ENCODE data around the genes MEIOSIN, SIX5 and PPP5C.

- PRO-cap, 5 experiments = peak in 1 of 5 experiments; most common plus-strand start chr19:45645763 (in 1)
- RAMPAGE, long total RNA, 2 experiments = no peak in any of the 2 experiments
- RRBS = 12% methylated on average over 16 of the region's 45 CpGs
Measured at GRCh38 chr19:45645202-45645905, 6.2 kb upstream of the EML2 start.

GRCh38 chr19:45688343-45688651 lies 3.5 kb downstream of the SNRPD2 start:
- PRO-cap, 5 experiments = no peak in any of the 5 experiments
- RAMPAGE, long total RNA, 2 experiments = no peak in any of the 2 experiments
- RRBS = no CpG with 5 or more reads among the region's 7 CpGs

- PRO-cap, 5 experiments = no peak in any of the 5 experiments
- RAMPAGE, long total RNA, 2 experiments = no peak in any of the 2 experiments
- RRBS = under 1% methylated on average over 5 of the region's 27 CpGs
Measured at GRCh38 chr19:45715818-45717129, 14.4 kb downstream of the FBXO46 start.

GRCh38 chr19:45733241-45733691 lies at the start of gene MEIOSIN:
Gene MEIOSIN, plus strand, starts transcription at chr19:45733439.
- PRO-cap, 5 experiments = no peak in any of the 5 experiments
- RAMPAGE, long total RNA, 2 experiments = no peak in any of the 2 experiments
- RRBS = 94% methylated on average over 11 of the region's 46 CpGs

DNA sequence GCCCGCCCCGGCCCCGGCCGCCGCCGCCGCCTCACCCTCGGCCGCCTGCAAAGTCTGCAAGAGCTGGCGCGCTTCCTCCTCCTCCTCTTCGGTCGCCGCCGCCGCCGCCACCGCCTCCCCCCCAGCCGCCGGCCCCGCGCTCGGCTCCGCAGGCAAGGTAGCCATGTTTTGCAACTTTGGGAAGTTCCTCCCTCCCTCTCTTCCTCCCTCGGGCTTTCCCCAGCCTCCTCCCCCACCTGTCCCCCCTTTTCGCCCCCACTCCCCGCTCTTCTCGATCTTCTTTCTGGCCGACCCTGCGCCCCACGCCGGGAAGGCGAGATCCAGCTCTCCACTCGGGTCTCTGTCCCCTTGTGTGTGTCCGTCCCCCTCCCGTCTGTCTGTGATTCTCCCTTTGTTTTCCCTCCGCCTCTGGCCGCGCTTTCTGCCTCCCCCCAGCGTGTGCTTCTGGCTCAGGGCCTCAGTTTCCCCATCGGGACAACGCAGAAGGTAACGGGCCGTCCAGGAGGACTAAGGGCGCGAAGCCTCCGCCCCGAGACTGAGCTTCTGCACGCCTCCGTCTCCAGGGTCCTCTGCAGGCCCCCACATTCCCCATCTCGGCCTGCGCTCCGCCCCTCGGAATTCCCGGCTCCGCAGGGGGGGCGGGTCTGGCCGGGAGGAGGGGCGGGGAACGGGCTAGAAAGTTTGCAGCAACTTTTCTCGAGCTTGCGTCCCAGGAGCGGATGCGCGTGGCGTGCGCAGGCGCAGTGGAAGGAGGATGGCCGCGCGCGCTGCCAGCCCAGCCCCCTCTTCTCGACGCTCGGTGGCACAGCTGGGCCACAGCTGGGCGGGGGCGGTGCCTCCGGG lies at the start of gene SIX5:
TSS of gene SIX5 (minus strand) at position 573 of the 843 bp plus-strand sequence.
- PRO-cap, 5 experiments = peak in 5 of 5 experiments; most common plus-strand start position 274 of the sequence (in 1); most common minus-strand start position 375 of the sequence (in 3)
- RAMPAGE, long total RNA, 2 experiments = start-site peak on the minus strand in 1 of 2 experiments, centred at position 595 of the sequence, 70 to 114 reads per replicate
- RRBS = 6% methylated on average over 2 of the region's 78 CpGs

- PRO-cap, 5 experiments = peak in 3 of 5 experiments; most common minus-strand start chr19:45782948 (in 3)
- RAMPAGE, long total RNA, 2 experiments = no peak in any of the 2 experiments
- RRBS = no CpG with 5 or more reads among the region's 4 CpGs
Measured at GRCh38 chr19:45782737-45783015, 386 bp upstream of the DMPK start.

DNA sequence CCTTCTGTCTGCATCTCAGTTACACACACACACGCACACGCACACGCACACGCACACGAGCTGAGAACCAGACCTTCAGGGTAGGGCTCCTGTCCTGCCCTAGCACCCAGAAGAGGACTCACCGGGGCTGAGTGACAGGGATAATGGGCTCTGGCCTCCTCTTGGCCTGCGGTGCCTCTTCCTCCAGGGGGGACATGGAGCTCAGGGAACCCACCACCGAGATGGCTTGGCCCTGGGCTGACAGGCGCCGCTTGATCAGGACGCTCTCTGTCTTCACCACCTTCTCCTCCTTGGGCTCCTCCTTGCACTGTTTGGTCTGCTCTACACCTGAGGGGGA lies 16.1 kb upstream of the RSPH6A start:
- PRO-cap, 5 experiments = no peak in any of the 5 experiments
- RAMPAGE, long total RNA, 2 experiments = no peak in any of the 2 experiments
- RRBS = no CpG with 5 or more reads among the region's 11 CpGs

DNA sequence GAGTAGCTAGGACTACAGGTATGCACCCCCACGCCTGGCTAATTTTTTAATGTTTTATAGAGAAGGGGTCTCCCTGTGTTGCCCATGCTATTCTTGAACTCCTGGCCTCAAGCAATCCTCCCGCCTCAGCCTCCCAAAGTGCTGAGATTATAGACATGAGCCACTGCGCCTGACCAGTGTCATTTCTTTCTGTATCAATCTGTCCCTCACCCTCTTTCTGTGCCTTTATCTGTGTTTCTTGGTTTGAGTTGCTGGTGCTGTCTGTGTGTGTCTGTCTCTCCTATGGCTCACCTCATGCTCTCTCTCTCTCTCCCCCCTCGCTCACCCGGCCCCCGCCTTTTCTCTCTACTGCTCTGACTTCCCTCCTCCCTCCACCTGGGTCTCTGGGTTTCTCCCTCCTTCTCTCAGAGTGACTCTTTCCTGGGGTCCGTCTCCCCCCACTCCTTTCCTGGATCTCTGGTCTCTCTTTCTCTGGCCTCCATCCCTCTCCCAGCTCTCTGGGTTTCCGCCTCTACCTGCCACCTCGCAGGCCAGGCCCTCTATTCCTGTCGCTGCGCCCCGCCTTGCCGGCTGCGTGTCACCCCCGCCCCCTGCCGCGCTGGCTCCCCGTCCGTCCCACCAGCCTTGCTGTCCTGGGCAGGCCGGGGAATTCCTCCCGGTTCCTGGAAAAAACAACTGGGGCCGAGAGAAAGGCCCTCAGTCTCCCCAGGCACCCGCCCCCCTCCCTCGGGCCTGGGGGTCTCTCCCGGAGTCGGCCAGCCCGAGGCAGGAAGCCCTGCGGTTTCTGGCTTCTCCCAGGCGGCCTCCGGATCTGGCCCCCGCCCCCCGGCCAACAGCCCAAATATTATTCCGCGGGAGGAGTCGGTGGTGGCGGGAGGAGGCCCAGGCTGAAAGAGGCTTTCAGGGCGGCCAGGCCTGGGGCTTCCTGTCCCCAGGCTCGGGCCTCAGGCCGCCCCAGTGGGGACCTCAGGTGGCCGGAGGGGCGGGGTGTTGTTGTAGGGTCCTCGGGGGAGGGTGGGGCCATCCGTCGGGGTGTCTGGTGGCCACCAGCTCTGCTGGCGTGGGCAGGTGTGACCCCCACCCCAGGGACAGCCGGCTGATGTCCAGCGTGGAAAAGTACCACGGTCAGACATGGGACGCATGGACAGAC lies 9.5 kb downstream of the IRF2BP1 start:
- PRO-cap, 5 experiments = peak in 3 of 5 experiments; most common plus-strand start position 674 of the sequence (in 2); most common minus-strand start position 513 of the sequence (in 3)
- RAMPAGE, long total RNA, 2 experiments = start-site peak on the minus strand in 1 of 2 experiments, centred at position 514 of the sequence, 21 reads per replicate
- RRBS = 3% methylated on average over 22 of the region's 49 CpGs

- PRO-cap, 5 experiments = peak in 1 of 5 experiments; most common plus-strand start chr19:46015602 (in 1)
- RAMPAGE, long total RNA, 2 experiments = no peak in any of the 2 experiments
- RRBS = 8% methylated on average over 35 of the region's 81 CpGs
Measured at GRCh38 chr19:46014929-46015831, 7.7 kb downstream of the PGLYRP1 start.

- PRO-cap, 5 experiments = no peak in any of the 5 experiments
- RAMPAGE, long total RNA, 2 experiments = no peak in any of the 2 experiments
- RRBS = 0% methylated on average over 1 of the region's 41 CpGs
Measured at GRCh38 chr19:46016526-46017177, 6.2 kb downstream of the PGLYRP1 start.

DNA sequence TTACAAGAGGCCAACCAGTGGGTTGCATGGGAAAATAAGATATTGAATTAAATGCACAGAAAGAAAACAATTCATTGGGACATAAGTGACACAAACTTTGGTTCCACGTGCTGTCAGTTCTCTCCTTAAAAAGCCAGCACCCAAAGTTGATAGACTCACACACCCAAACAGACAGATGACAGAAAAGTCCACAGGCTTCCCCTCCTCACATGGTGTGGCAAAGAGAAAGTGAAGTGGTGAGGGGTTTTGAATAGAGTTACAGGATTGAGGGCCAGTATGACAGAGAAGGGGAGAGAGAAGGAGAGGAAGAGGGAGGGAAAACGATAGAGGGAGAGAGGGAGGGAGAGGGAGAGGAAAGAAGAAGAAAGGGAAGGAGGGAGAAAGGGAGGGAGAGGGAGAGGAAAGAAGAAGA lies 7.9 kb upstream of the IGFL3 start:
- PRO-cap, 5 experiments = no peak in any of the 5 experiments
- RAMPAGE, long total RNA, 2 experiments = no peak in any of the 2 experiments
- RRBS = no CpG with 5 or more reads among the region's 2 CpGs

DNA sequence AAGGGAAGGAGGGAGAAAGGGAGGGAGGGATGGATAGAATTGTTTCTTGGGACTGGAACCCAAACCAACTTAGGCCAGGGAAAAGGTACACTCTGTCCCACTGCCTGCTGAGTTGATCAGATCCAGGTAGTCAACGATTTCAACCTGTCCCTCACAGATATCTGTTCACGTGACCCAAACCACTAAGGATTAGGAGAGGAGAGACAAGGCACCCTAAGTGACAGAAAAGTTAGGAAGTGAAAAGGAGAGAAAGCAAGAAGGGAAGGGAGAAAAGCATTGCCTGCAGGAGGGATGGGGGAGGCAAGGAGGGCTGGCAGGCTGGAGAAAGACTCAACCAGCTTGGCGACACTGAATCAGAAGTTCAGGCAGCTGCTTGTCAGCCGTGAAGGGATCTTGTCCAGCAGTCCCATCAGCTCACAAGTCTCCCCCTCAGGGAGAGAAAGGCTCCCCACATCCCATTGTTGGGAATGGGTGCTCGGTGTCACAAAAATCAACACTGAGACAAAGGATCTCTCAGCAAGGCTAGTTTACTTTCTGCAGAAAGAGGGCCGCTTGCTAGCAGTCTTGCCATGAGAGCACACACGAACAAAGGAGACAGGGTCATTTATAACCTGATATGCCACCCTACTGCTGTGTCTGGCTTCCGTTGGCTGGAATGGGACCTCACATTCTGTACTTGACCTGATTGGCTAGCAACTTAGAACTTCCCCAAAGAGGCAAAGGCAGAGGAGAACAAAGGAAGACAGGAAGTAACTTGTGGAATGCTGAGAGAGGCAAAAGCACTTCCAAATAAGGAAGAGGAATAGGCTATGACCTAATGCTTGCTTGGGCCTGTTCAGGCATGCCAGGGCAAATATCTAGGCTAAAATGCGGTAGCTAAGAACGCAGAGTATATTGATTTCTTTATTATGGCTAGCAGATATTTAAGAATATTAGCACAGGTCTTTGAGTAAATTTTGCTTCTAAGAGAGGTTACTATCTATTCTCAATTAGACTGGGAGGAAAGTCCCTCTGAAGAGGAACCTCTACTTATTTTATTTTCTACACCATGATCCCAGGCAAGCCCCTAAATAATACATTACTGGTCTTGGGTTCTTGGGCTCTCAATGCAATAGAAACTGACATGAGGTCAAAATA lies 8.6 kb upstream of the IGFL3 start:
- PRO-cap, 5 experiments = peak in 2 of 5 experiments; most common plus-strand start position 842 of the sequence (in 1); most common minus-strand start position 583 of the sequence (in 1)
- RAMPAGE, long total RNA, 2 experiments = no peak in any of the 2 experiments
- RRBS = no CpG with 5 or more reads among the region's 10 CpGs

- PRO-cap, 5 experiments = no peak in any of the 5 experiments
- RAMPAGE, long total RNA, 2 experiments = no peak in any of the 2 experiments
- RRBS = no CpG with 5 or more reads among the region's 9 CpGs
Measured at GRCh38 chr19:46309102-46309512, 12.3 kb downstream of the HIF3A start.

- PRO-cap, 5 experiments = peak in 5 of 5 experiments; most common plus-strand start chr19:46347087 (in 3); most common minus-strand start chr19:46346943 (in 3)
- RAMPAGE, long total RNA, 2 experiments = start-site peak on the plus strand in 2 of 2 experiments, at chr19:46347016-46347099 at its widest, 1,848 to 2,457 reads per replicate
- RRBS = 3% methylated on average over 17 of the region's 78 CpGs
Measured at GRCh38 chr19:46346575-46347850, at the start of gene PPP5C. Gene PPP5C, plus strand, starts transcription at chr19:46347087.

DNA sequence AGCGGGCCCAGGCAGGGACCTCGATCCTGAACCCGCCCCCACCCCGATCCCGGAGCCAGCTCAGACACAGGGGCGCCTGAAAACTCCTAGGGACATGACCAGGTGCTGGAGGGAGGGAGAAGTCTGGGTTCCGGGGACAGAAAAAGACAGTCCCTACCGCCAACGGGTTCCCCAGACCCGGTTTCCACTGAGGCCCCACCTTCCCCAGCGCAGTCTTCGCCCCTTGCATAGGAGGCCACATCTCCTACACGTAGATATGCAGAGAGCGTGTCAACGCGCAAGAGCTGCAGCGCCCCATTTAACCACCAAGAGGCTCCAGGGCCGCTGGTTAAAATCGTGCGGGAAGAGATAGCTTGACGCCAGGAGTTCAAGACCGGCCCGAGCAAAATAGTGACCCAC lies 8.4 kb downstream of the CCDC8 start:
- PRO-cap, 5 experiments = no peak in any of the 5 experiments
- RAMPAGE, long total RNA, 2 experiments = no peak in any of the 2 experiments
- RRBS = 10% methylated on average over 8 of the region's 23 CpGs

- PRO-cap, 5 experiments = no peak in any of the 5 experiments
- RAMPAGE, long total RNA, 2 experiments = no peak in any of the 2 experiments
- RRBS = no CpG with 5 or more reads among the region's 10 CpGs
Measured at GRCh38 chr19:46492875-46493183, 2.8 kb downstream of the PNMA8B start.

DNA sequence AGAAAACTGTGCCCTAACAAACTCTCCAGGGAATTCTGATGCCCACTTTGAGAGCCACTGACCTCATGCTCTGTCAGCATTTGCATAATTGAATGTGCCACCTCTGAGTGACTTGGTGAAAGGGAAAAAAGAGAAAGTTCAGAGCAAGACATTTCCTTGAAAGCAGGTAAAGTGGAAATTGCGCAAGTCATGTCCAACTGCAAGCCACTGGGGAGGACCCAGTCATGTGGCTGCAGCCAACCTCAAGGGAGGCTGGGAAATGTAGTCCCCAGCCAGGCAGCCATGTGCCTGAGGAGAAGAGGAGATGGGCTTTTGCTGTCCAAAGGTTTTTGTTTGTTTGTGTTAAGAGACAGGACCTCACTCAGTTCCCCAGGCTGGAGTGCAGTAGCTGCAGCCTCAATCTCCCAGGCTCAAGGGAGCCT lies 50.8 kb upstream of the PNMA8B start:
- PRO-cap, 5 experiments = no peak in any of the 5 experiments
- RAMPAGE, long total RNA, 2 experiments = no peak in any of the 2 experiments
- RRBS = no CpG with 5 or more reads among the region's 1 CpG

- PRO-cap, 5 experiments = no peak in any of the 5 experiments
- RAMPAGE, long total RNA, 2 experiments = no peak in any of the 2 experiments
- RRBS = 91% methylated on average over 9 of the region's 30 CpGs
Measured at GRCh38 chr19:46608635-46609692, 7.8 kb downstream of the CALM3 start.

GRCh38 chr19:46631415-46631891 lies 4.5 kb downstream of the GNG8 start:
- PRO-cap, 5 experiments = no peak in any of the 5 experiments
- RAMPAGE, long total RNA, 2 experiments = no peak in any of the 2 experiments
- RRBS = 78% methylated on average over 2 of the region's 6 CpGs

GRCh38 chr19:46696762-46698007 lies 19.7 kb downstream of the PRKD2 start:
- PRO-cap, 5 experiments = no peak in any of the 5 experiments
- RAMPAGE, long total RNA, 2 experiments = no peak in any of the 2 experiments
- RRBS = 86% methylated on average over 1 of the region's 50 CpGs

Measured in liver (tissue), 9 donors.